Endothelial cell of umbilical vein (primary cell): Measurements from ENCODE around the gene EDN1.

GRCh38 chr6:11228876-11230220 lies 3.1 kb downstream of the NEDD9 start:
- PRO-cap: bidirectional peak, plus-strand start at chr6:11229477, minus-strand start at chr6:11229138
CAGE:
- cytosol, long polyA minus RNA: no peak
- cytosol, long polyA plus RNA: no peak
- long polyA plus RNA: no peak
- nucleus, long polyA minus RNA: no peak
- nucleus, long polyA plus RNA: no peak

DNA sequence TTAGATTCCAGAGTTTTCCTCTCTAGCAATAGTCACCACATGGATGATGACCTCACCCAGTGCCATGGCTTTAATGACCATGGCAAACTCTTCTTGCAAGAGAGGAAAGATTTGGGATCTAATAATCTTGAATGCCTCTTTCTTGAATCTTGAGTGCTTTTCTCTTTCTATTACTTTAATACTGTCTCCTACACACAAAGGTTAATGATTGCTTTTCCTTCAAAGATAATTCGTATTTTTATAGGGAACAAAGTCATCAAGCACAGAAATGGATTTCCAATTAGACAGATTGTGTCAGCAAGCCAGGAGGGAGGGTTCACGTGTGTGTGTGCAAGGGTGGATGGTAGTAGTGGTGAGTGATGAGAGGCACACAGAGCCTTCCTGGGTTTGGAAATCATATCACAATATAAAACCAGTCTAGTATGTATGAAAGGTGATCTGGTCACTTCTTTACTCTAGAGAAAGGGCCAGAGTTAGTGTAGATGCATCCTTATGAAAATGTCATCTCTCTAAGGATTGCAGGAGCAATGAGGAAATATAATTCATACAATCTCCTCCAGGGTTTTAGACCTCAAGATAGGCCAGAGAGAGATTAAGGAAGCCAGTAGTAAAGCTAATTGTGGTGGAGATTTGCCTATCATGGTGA lies 51.2 kb upstream of the NEDD9 start:
- PRO-cap: no peak
CAGE:
- cytosol, long polyA minus RNA: no peak
- cytosol, long polyA plus RNA: no peak
- long polyA plus RNA: no peak
- nucleus, long polyA minus RNA: no peak
- nucleus, long polyA plus RNA: no peak

GRCh38 chr6:11354053-11354706 lies 121.7 kb upstream of the NEDD9 start:
- PRO-cap: bidirectional peak, plus-strand start at chr6:11354366, minus-strand start at chr6:11354119
CAGE:
- cytosol, long polyA minus RNA: no peak
- cytosol, long polyA plus RNA: no peak
- long polyA plus RNA: no peak
- nucleus, long polyA minus RNA: no peak
- nucleus, long polyA plus RNA: no peak

DNA sequence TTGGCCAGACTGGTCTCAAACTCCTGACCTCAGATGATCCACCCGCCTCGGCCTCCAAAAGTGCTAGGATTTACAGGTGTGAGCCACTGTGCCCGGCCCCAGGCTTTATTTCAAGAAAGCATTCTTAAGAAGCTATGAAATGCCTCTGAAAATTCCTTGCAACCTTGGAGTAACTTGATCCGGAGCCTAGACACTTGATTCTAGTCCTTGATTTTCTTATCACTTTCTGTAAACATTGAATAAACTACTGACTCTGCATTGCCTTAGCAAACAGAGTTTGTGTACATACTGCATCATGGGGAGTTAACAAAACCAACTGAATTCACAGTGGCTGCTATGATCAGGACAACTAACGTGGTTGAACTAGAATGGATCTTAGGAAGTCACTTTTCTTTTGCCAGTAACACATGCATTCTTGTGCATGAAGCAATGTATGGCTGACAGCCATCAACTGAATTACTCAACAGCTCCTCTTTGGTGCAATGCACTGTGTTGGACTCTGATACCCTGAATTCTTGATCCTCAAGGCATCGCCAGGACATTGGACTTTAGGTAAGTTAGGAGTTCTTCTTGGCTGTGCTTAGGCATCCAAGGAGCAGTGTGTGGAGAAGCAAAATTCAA lies 102.8 kb upstream of the TMEM170B start:
- PRO-cap: no peak
CAGE:
- cytosol, long polyA minus RNA: no peak
- cytosol, long polyA plus RNA: no peak
- long polyA plus RNA: no peak
- nucleus, long polyA minus RNA: no peak
- nucleus, long polyA plus RNA: no peak

DNA sequence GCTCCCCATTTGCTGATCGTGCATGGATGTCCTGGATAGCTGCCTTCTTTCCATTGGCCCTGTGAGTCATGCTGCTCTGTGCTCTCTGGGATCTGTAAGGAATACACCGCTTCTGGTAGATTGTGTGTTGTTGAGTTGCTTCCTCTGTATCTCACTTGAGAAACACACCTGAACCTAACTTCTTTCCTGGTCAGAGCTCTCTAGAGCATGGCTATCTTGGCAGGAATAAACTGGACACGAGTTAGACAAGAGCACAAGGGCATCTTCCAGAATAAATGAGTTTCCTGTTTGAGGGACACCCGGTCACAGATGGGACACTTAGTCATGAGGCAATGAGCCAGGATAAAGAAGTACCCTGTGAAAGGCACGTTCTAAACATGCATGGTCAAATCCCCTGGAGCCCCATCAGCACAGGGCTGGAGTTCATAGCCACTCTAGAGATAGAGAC lies 99.6 kb upstream of the TMEM170B start:
- PRO-cap: unidirectional peak, plus-strand start at position 388 of the sequence
CAGE:
- cytosol, long polyA minus RNA: no peak
- cytosol, long polyA plus RNA: no peak
- long polyA plus RNA: no peak
- nucleus, long polyA minus RNA: no peak
- nucleus, long polyA plus RNA: no peak

DNA sequence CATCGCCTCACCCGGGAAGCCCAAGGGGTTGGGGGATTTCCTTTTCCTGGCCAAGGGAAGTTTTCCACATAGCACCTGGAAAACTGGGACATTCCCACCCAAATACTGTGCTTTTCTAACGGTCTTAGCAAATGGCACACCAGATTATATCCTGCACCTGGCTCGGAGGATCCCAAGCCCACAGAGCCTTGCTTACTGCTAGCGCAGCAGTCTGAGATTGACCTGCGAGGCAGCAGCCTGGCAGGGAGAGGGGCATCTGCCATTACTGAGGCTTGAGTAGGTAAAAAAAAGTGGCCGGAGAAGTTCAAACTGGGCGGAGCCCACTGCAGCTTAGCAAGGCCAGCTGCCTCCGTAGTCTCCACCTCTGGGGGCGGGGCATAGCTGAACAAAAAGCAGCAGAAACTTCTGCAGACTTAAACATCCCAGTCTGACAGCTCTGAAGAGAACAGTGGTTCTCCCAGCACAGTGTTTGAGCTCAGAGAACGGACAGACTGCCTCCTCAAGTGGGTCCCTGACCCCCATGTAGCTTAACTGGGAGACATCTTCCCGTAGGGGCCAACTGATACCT lies 85.5 kb upstream of the TMEM170B start:
- PRO-cap: no peak
CAGE:
- cytosol, long polyA minus RNA: no peak
- cytosol, long polyA plus RNA: no peak
- long polyA plus RNA: no peak
- nucleus, long polyA minus RNA: no peak
- nucleus, long polyA plus RNA: no peak

GRCh38 chr6:11473031-11473795 lies 64.3 kb upstream of the TMEM170B start:
- PRO-cap: no peak
CAGE:
- cytosol, long polyA minus RNA: no peak
- cytosol, long polyA plus RNA: no peak
- long polyA plus RNA: no peak
- nucleus, long polyA minus RNA: no peak
- nucleus, long polyA plus RNA: no peak

DNA sequence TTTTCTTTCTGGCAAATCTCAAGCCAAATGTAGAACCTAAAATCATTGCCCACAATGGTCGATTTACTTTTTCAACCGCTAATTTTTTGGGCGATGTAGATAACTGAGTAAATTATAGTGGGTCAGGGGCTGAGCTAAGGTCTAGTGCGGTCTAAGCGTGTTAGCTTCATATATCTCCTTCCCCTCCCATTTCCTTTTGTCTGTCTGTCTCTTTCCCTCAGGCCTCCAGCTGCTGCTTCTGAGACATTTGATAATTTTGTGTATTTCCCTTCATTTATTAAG lies 1.2 kb downstream of the TMEM170B start:
- PRO-cap: no peak
CAGE:
- cytosol, long polyA minus RNA: no peak
- cytosol, long polyA plus RNA: no peak
- long polyA plus RNA: no peak
- nucleus, long polyA minus RNA: no peak
- nucleus, long polyA plus RNA: no peak

DNA sequence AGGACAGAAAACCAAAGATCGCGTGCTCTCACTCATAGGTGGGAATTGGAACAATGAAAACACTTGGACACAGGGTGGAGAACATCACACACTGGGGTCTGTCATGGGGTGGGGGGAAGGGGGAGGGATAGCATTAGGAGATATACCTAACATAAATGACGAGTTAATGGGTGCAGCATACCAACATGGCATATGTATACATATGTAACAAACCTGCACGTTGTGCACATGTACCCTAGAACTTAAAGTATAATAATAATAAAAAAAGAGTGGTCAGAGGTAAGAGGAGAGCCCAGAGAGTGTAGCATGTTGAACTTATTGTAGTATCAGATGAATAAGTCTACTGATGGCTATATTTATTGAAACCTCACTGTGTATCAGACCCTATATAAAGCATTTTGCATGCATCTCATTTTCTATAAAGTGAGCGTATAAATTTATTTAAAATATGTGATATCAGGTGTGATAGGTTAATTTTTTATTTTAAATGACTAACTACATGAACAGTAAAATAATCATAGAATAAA lies 11.3 kb downstream of the TMEM170B start:
- PRO-cap: no peak
CAGE:
- cytosol, long polyA minus RNA: no peak
- cytosol, long polyA plus RNA: no peak
- long polyA plus RNA: no peak
- nucleus, long polyA minus RNA: no peak
- nucleus, long polyA plus RNA: no peak

GRCh38 chr6:11613845-11614373 lies 76.4 kb downstream of the TMEM170B start:
- PRO-cap: bidirectional peak, plus-strand start at chr6:11614142, minus-strand start at chr6:11613938
CAGE:
- cytosol, long polyA minus RNA: no peak
- cytosol, long polyA plus RNA: no peak
- long polyA plus RNA: no peak
- nucleus, long polyA minus RNA: start-site peak on the plus strand at chr6:11614134-11614228, 57 reads
- nucleus, long polyA plus RNA: no peak

DNA sequence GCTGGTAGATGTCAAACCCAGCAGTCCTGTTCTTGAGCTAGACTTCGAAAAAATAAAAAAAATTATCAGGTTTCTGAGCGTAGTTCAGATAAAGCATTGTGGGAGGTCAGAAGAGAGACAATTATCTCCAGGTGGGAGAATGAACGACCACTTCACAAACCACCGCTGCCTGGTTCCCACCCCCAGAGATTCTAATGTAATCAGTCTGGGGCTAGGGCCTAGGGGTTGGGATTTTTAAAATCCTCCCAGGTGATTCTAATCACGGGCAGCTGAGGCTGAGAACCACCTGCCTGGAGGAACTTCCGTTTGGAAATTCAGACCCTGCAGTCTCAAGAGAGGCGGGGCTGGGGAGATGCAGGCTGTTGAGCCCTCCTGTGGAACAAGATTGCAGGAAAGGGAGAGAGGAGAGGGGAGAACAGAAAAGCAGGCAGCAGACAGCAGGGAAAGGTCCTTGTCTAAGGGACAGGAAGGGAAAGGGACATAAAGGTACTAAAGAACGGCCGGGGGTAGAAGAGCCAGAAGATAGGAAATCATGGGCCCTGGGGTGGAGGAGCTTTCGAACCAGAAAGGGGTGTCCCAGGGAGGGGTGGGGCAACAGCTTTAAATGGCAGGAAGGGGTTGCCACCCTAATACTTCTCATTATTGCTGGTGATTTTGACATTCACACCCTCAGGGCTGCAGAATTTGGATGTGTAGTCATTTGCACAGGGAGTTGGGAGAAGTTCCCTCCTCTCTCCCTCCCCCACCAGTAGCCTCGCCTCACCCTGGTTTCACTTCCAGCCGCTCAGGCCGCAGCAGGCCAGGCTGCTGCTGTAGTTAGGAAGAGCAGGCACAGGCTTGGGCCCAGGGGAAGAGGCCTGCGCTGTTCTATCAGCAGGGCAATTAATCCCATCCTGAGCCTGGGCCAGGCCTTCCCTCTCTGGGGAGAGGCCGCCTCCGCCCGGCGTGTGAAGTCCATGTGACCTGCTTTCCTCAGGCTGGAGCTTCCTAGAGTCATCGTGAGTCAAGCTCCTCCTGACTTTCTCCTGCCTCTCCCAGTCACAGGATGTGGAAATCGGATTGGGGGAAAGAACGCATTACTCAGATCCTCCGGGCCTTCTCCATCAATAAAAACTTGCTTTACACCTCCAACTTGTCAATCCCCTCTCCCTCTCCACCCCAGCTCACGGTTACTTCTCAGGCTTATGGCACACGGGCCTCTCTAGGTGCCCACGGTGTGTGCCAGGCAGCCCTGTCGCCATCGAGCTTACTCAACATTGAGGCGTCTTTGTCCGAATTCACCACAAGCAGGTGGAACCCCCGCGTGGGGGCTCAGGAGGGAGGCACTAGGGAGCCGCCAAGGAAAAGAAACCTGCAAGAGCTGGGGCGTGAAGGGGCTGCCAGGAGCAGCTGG lies 8.1 kb downstream of the ADTRP start:
- PRO-cap: bidirectional peak, plus-strand start at position 1,138 of the sequence, minus-strand start at position 921 of the sequence
CAGE:
- cytosol, long polyA minus RNA: no peak
- cytosol, long polyA plus RNA: no peak
- long polyA plus RNA: no peak
- nucleus, long polyA minus RNA: start-site peak on the minus strand centred at position 878 of the sequence, 47 bp wide, 22 reads
- nucleus, long polyA plus RNA: no peak

GRCh38 chr6:11805224-11805710 lies 26.7 kb upstream of the ADTRP start:
- PRO-cap: no peak
CAGE:
- cytosol, long polyA minus RNA: no peak
- cytosol, long polyA plus RNA: no peak
- long polyA plus RNA: no peak
- nucleus, long polyA minus RNA: no peak
- nucleus, long polyA plus RNA: no peak

DNA sequence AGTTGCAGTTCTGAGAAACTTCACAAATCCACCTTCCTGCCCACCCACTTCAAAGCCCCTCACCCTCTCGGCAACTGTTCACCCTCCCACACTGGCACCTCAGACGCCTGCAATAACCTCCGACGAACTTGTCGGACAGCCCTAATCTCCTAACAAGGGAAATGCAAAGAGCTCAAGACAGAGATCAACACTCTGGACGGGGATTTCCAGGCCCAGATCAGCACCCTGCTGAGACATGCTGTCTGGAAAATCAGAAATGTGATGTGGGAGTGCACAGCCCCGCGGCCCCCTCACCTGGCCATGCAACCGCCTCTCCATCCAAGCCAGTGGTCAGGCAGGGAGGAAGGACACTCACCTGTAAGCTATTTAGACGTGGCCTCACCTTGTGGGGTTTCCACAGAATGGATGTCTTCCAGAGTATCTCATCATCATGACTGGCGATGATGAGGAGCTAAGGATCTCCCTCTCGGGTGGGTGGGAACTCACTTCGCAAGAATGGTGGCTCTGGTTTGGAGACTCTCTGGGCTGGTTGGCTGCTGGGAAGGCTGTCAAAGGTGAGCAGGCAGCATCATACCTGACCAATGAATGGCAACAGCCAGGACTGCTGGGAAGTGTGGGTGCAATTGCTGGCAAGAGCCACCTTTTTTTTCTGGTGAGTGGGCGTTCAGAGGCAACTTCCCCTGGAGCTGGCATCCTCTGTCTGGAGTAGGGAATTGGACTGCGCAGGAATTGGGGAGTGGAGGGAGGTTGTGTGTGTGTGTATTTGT lies 28.1 kb upstream of the ADTRP start:
- PRO-cap: no peak
CAGE:
- cytosol, long polyA minus RNA: no peak
- cytosol, long polyA plus RNA: no peak
- long polyA plus RNA: no peak
- nucleus, long polyA minus RNA: no peak
- nucleus, long polyA plus RNA: no peak

- PRO-cap: no peak
CAGE:
- cytosol, long polyA minus RNA: no peak
- cytosol, long polyA plus RNA: no peak
- long polyA plus RNA: no peak
- nucleus, long polyA minus RNA: no peak
- nucleus, long polyA plus RNA: no peak
Observed at GRCh38 chr6:11950133-11950580, 62.0 kb upstream of the HIVEP1 start.

GRCh38 chr6:12001624-12002062 lies 10.5 kb upstream of the HIVEP1 start:
- PRO-cap: no peak
CAGE:
- cytosol, long polyA minus RNA: no peak
- cytosol, long polyA plus RNA: no peak
- long polyA plus RNA: no peak
- nucleus, long polyA minus RNA: no peak
- nucleus, long polyA plus RNA: no peak

GRCh38 chr6:12289785-12290913 lies at the start of gene EDN1:
TSS of gene EDN1 (plus strand) at chr6:12290361.
- PRO-cap: bidirectional peak, plus-strand start at chr6:12290079, minus-strand start at chr6:12290119; bidirectional peak, plus-strand start at chr6:12290171, minus-strand start at chr6:12290200; bidirectional peak, plus-strand start at chr6:12290361, minus-strand start at chr6:12290469
CAGE:
- cytosol, long polyA minus RNA: start-site peak on the plus strand at chr6:12290363-12290373, 60 reads; start-site peak on the plus strand at chr6:12290472-12290593, 227 reads
- cytosol, long polyA plus RNA: start-site peak on the plus strand at chr6:12290013-12290628, 5,796 and 4,606 reads in 2 replicates
- long polyA plus RNA: start-site peak on the plus strand at chr6:12290227-12290526, 11,316 and 9,401 reads in 2 replicates
- nucleus, long polyA minus RNA: start-site peak on the minus strand at chr6:12289882-12289903, 17 reads; start-site peak on the minus strand at chr6:12290112-12290119, 45 reads; start-site peak on the plus strand at chr6:12290208-12290602, 10,474 reads; start-site peak on the minus strand at chr6:12290653-12290659, 37 reads; start-site peak on the minus strand at chr6:12290766-12290904, 5 reads
- nucleus, long polyA plus RNA: start-site peak on the plus strand at chr6:12290254-12290367, 5,038 and 6,220 reads in 2 replicates; start-site peak on the plus strand at chr6:12290498-12290607, 291 and 346 reads in 2 replicates

DNA sequence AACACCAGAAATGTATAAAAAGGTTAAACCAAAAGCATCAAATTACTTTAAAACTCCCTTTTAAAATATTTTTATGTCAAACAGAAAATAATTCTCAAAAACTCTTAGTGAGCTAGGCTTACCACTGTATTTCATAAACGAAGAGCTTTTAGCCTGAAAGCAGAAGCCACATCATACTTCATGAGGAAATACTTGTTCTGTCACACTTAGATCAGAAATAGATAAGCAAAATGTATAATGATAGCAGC lies 70.0 kb upstream of the PHACTR1 start:
- PRO-cap: no peak
CAGE:
- cytosol, long polyA minus RNA: no peak
- cytosol, long polyA plus RNA: no peak
- long polyA plus RNA: no peak
- nucleus, long polyA minus RNA: no peak
- nucleus, long polyA plus RNA: no peak

- PRO-cap: no peak
CAGE:
- cytosol, long polyA minus RNA: no peak
- cytosol, long polyA plus RNA: no peak
- long polyA plus RNA: no peak
- nucleus, long polyA minus RNA: no peak
- nucleus, long polyA plus RNA: no peak
Observed at GRCh38 chr6:13383447-13383900, 55.1 kb upstream of the TBC1D7 start.

DNA sequence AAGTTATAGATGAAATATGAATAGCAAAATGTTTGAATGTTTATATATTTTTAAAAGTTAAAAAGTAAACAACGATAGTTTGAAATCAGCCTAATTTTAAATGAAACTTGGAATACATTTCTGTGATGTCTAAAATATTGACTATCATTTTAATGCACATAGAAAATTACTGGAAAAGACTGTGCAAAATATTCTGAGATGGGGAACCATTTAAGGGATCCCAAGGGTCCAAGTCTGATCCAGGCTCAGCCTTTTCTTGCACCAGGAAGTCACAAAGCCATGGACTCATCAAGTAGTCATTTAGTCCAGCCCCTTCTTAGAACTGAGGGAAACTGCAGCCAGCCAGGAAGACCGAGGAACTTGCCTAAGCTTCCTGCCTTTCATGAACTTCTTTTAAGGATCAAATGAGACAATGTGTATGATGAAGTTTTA lies 75.7 kb upstream of the TBC1D7 start:
- PRO-cap: bidirectional peak, plus-strand start at position 319 of the sequence, minus-strand start at position 271 of the sequence
CAGE:
- cytosol, long polyA minus RNA: no peak
- cytosol, long polyA plus RNA: no peak
- long polyA plus RNA: no peak
- nucleus, long polyA minus RNA: no peak
- nucleus, long polyA plus RNA: no peak

DNA sequence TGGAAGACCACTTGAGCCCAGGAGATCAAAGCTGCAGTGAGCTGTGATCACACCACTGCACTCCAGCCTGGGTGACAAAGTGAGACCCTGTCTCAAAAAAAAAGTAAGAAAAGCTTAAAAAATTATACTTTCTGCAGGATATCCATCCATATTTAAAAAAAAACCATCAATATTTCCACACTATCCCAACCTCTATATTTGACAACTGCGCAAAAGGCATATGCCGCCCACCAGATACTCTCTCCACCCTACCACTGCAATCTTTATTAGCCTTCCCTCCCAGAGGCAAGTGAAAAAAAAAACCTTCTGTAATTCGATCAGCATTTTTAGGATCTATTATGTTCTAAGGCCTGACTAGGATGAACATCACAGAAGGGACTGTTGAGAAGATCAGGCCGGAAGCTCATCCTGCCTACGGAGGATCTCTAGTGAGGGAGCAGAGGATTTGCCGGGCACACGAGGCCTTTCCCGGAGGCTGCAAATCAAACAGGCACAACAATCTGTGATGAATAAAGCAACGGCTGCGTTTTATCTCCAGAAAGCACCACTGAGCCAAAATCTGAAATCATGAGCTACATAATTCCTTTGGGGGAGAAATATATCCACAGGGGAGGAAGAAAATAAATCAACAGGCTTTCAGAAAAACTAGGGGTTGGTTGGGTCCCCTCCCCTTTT lies 65.9 kb downstream of the GFOD1 start:
- PRO-cap: no peak
CAGE:
- cytosol, long polyA minus RNA: no peak
- cytosol, long polyA plus RNA: no peak
- long polyA plus RNA: no peak
- nucleus, long polyA minus RNA: no peak
- nucleus, long polyA plus RNA: no peak